Mesenchymal stem cell of adipose (primary cell): ENCODE data around the genes TMEM35A, NXF2B, BEX4, TCEAL8 and H2BW1.

GRCh38 chrX:101078634-101079354 lies at the start of gene TMEM35A:
Gene TMEM35A, plus strand, starts transcription at chrX:101078879.
- CAGE, long polyA plus RNA: no peak

GRCh38 chrX:101626131-101626759 lies 3.3 kb downstream of the ARMCX3 start:
- CAGE, long polyA plus RNA: no peak

- CAGE, long polyA plus RNA: no peak
Observed at GRCh38 chrX:102154368-102154871, 1.4 kb downstream of the BEX5 start.

DNA sequence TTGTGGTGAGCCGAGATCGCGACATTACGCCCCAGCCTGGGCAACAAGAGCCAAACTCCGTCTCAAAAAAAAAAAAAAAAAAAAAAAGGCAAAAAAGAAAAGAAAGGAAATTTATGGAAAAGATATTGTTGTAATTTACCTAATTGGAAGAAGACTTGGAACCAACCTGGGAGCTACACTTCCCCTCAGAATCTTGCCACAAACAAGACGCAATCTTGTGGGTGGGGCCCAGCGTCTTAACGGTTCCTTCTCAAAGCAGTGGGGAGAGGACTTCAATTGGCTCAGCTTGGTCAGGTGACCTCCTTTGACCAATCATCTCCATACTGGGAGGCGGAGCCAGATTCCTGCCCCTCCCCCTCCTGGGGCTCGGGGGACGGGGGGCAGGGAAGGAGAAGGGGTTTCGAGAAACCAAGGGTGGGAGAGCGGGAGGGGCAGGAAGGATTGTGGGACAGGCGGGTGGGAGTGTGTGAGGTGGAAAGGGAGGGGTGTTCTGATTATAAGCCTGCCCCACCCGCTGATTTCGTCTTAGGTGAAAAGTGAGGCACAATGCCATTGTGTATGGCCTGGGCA lies at the start of gene NXF2B:
NXF2B (minus strand) TSS at position 278 of the 570 bp plus-strand sequence.
- CAGE, long polyA plus RNA: no peak

GRCh38 chrX:103214707-103215405 lies at the start of gene BEX4:
Gene BEX4, plus strand, starts transcription at chrX:103215108.
- CAGE, long polyA plus RNA: no peak

DNA sequence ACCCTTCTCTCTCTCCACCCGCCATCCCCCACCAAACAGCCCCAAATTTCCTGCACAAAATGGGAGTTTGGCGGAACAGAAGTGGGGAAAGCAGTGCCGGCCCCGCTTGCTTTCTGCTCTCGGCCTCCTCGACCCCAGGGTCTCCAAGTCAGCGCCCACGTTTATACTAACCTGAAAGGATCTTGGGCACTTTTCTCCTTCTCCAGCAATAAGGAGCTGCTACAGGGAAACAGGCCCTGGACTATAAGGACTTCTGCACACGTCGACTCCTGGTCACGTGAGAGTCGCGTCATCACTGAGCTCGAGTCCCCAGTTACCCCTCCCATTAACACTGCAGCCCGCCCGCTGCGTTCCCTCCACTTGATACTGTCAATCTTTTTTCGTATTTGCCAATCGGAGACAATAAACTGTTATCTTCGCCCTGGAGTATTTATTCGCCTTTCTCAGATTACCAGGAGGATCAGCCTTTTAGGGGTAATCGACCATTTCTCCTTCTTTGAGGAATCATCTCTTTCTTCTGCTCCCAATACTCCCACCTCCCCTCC lies at the start of gene TCEAL8:
TCEAL8 (minus strand) TSS at position 249 of the 545 bp plus-strand sequence.
- CAGE, long polyA plus RNA: no peak

- CAGE, long polyA plus RNA: no peak
Observed at GRCh38 chrX:103356879-103357544, 706 bp downstream of the TCEAL9 start.

DNA sequence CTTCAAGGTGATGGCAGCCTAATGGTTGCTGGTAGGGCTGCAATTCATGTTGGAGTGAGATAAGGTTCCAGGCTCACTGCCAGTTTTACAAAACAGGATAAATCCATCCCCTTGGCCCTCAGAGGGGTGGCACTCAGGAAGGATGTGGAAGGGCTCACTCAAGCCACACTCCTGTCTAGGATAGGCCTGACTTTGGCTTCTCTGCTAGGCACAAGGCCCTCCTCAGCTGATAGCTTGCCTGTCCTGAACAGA lies 3.8 kb downstream of the TCEAL9 start:
- CAGE, long polyA plus RNA: no peak

DNA sequence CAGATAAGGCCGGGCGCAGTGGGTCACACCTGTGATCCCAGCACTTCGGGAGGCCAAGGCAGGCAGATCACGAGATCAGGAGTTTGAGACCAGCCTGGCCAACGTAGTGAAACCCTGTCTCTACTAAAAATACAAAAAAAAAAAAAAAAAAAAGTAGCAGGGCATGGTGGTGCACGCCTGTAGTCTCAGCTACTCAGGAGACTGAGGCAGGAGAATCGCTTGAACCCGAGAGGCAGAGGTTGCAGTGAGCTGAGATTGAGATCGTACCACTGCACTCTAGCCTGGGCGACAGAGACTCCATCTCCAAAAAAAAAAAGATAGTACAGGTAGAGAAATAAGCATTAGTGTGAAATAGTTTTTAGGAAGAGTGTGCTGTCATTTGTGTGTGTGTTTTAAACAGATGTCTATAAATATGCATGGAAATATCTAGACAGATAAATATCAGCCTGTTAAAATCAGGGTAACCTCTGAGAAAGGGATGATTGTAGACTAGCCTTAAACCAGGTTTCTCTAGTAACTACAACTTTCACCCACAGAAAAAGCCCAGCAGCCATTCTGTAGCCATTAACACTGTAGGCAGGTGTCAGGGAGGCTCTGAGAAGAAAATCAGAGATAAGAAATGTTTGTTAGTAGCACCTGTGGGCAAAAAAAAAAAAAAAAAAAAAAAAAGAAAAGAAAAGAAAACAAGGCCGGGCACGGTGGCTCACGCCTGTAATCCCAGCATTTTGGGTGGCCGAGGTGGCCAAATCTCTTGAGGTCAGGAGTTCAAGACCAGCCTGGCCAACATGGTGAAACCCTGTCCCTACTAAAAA lies 7.1 kb downstream of the MORF4L2 start:
- CAGE, long polyA plus RNA: no peak

DNA sequence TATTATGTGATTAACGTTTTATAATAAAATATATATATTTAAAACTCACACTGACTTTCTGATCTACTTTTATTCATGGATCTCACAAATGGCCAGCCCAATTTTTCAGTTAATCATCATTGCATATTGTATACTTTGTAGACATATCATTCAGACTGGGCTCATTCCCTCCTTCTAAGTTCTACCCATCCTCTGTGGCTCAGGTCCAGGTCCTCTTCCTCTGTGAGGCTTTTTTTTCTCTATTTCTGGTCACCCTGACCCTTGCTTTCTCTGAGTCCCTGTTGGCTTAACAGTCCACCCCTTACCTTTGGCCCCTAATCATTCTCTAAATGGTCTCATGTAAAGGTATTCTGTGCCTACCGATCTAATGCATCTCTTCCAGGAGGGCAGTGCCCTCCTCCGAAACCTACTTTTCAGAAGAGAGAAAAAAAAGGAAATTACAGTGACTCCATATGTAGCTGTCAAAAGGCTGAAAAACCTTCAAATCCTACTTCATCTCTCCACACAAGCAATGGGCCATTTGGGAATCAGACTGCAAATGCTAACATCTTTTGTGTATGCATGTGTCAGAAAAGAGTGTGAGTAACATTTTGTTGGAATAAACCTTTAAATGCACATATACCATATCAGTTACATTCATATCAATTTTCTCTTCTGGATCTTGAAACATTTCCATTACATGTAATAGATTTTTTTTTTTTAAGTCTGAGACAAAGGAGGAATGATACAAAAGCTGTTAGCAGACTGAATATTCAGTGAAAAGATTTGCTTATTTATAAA lies 2.7 kb downstream of the MORF4L2 start:
- CAGE, long polyA plus RNA: no peak

DNA sequence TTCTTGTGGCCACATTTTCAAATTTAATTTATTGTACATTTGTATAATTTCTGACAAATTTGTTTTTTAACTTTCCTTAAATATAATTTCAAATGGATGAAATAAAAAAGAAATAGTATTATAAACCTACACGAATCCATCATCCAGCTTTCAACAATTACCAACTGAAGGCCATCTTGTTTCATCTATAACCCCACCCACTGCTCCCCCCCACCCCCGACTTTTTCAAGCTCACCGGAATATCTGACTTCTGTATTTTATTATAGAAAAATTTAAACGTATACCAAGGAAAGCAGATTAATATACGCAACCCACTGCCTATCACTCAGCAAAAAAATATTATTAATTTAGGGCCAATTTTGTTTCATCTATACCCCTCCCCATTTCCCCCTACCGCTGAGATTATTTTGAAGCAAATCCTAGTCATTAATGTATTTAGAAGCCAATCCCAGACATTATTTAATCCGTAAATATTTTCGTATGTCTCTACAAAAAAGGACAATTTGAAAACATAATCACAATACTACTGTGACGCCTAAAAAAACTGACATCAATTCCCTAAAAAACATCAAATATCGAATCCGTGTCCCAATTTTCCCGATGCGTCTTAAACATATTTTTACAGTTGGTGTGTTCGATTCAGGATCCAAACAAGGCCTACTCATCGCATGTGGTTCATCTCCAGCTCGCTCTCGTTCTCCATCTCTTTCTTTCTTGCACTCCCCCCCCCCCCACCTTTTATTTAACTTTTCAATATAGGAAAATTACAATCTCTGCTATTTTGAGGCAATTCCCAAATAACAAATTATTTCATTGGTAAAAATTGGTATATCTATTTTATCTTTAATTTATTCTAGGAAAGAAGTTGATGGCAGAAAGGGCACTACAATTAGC lies 848 bp downstream of the MORF4L2 start:
- CAGE, long polyA plus RNA: no peak

- CAGE, long polyA plus RNA: no peak
Observed at GRCh38 chrX:103716932-103717382, 6.2 kb downstream of the TMEM31 start.

DNA sequence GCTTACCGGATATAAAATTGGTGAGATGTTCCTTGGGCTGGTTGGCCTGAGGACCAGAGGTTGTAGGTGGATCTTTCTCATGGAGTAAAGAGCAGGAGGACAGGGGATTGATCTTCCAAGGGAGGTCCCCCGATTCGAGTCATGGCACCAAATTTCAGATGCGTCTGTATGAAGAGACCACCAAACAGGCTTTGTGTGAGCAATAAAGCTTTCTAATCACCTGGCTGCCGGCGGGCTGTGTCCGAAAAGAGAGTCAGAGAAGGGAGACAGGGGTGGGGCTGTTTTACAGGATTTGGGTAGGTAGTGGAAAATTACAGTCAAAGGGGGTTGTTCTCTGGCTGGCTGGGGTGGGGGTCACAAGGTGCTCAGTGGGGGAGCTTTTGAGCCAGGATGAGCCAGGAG lies 9.9 kb upstream of the PLP1 start:
- CAGE, long polyA plus RNA: no peak

DNA sequence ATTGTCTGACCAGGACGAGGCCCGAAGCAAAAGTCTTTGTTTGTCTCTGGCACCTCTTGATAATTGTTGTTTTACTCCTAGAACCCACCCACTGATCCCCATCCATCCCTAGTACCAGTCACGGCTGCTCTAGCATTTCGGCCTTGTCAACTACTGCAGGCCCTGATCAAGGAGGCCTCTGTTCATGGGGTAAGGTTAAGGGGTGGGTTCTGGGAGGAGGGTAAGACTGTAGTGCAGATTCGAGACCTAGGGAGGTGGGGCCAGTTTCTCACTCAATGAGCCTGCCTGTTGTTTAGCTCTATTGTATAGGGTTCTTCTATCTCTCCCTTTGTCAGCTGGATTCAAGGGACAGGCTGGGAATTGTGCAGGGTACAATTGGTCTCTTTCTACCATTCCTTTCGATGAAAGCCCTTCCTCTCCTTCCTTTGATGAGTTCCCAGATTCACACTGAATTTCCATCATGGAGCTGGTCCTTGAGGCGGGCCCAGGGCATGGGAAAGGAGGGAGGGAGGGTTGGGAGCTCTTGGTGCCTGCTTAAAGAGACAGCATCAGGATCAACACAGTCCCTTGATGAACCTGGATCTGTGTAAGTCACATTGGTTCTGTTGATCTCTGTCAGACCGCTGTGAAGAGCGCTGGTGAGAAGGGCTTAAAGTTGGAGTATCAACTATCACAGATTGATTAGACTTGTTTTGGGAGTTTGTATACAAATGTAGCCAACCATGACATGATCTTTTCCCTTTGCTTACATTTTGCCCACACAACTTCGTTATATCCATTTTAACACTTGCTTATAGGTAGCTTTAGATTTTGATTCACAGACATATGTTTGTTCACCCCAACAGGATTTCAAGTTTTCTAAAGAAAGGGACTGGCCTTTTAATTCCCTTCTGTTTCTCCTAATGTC lies 4.3 kb downstream of the PLP1 start:
- CAGE, long polyA plus RNA: no peak

DNA sequence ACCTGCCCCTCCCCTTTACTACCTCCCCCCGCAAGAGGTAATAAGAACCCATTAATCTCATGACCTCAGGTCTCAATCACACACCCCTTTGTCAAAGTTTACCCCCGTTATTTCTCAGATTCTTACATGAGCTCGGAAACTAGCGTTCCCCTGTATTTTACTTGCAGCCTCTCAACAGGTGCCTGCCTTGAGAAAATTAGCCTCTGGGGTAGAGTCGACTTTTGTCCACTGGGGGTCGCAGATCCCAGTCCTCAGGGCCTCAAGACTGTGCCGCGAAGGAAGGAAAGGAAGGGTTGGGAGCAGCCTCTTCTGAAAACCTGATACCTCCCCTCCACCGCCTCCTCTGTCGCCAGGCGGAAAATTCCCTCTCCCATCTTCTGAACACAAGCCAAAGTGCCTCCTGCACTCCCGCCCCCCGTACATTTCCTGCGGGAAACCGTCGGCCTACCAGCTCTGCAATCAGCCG lies 44.4 kb upstream of the TMSB15B start:
- CAGE, long polyA plus RNA: no peak

DNA sequence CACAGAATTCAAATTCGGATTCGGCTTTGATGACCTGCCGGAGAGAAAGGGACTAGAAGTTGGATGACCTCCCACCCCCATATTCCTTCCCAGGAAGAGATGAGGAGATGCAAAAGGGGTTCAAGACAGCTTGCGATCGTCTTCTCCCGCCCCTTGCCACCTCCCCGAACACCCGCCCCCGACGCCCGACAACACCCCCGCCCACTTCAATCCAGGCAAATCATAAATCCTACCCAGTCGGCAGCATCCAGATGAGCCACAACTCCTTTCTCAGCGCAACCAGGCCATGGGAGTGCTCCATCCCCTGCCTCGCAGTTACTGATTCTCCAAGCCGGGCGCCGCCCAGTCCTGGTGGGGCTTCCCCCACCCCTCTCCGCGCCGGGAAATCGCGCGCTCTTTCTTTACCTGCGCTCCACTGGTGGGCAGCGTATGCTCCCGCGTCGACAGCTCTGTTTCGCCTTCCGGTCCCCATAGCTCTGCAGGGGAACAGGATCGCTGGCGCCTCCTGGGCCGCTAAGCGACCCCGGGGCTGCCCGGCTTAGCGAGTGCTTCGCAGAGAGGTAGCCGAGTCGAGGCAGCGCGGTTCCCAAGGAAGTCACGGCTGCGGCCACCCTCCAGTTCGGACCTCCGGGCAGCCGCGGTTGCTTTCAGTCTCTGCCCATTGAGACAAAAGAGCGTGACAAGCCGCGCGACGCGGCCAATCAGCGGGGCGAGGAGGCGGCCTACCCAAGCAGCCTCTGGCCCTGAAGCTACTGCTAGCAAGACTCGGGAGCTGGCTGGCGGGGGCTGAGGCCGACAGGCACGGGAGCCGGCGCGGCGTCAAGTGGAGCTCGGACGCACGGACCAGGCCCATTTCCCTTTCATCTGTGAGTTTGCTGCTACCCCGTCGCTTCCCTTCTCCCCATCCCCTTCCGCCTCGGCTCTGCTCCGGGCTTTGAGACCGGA lies 43.7 kb upstream of the TMSB15B start:
- CAGE, long polyA plus RNA: no peak

DNA sequence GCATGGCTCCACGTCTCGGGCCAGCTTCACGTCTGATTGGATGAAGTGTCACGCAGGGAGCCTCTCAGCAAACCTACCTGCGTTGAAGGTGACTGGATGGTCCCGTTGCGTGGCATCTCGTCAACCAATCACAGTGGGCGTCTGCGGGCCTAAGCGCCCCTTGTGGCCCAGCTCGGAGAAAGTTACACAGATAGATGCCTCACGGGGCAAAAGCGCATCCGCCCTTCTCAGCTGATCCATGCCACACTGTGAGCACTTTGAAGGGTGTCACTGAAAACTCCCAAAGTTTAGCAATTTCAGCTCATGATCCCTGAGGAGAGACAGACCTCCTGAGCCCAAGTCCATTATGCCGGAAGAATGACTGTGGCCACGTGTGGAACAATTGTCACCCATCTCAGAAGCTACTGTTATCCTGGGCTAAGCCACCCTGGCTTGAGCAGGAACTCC lies at the start of gene H2BW1:
H2BW1 (minus strand) TSS at position 52 of the 447 bp plus-strand sequence.
- CAGE, long polyA plus RNA: no peak

DNA sequence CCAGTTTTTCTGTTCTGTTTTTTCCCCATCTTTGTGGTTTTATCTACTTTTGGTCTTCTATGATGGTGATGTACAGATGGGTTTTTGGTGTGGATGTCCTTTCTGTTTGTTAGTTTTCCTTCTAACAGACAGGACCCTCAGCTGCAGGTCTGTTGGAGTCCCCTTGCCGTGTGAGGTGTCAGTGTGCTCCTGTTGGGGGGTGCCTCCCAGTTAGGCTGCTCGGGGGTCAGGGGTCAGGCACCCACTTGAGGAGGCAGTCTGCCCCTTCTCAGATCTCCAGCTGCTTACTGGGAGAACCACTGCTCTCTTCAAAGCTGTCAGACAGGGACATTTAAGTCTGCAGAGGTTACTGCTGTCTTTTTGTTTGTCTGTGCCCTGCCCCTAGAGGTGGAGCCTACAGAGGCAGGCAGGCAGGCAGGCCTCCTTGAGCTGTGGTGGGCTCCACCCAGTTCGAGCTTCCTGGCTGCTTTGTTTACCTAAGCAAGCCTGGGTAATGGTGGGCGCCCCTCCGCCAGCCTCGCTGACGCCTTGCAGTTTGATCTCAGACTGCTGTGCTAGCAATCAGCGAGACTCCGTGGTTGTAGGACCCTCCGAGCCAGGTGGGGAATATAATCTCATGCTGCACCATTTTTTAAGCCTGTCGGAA lies 310.9 kb downstream of the TEX13A start:
- CAGE, long polyA plus RNA: no peak

GRCh38 chrX:105482977-105483483 lies 262.5 kb upstream of the TEX13A start:
- CAGE, long polyA plus RNA: no peak

DNA sequence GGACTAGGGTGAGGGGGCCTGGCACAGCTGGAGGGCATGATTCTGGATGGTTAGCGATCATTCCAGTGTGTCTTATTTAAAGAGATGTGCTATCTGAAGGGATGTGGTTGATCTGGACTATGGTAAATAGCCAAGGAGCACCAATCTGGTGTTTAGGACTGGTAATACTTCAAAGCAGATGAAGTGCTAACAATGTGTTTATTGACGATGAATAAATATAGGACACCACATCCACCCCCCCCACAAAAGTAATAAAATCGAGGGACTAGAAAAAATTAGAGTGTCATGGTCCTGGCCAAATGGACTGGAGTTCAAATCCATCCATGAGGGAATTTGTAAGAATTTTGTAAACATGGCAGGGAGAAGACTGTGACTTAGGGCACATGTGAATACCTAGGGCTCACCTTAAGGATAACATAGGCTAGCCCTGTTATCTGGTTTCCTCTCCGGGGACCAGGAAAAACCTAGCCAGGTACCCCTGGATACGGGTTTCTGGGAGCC lies 126.0 kb upstream of the NRK start:
- CAGE, long polyA plus RNA: no peak